Ovary (tissue), 7 donors: ENCODE results near the genes MEAF6 and DNALI1.

DNA sequence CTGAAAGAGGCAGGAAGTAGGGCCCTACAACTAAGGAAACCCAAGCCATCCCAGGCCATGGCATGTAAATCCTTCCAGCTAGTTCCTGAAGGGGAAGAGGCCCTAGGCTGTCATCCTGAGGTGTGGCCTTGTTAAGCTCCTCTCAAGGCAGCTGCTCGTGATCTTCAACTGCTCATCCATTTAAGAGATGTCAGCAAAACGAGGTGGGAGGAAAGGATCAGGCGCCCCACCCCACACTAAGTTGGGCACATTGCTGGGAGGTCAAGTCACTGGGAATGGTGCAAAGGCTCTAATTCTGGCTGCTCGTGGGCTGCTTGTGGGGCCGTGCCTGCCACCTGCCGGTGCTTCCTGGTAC is 12.8 kb downstream of the ZC3H12A start:
- PRO-cap, 7 experiments = no peak in any of the 7 experiments
- RAMPAGE, long total RNA, 2 experiments = no peak in any of the 2 experiments

GRCh38 chr1:37514154-37515416 is at the start of gene MEAF6:
Gene MEAF6, minus strand, starts transcription at chr1:37514766.
- PRO-cap, 7 experiments = peak in 7 of 7 experiments; most common plus-strand start chr1:37514846 (in 3); most common minus-strand start chr1:37514754 (in 6)
- RAMPAGE, long total RNA, 2 experiments = start-site peak on the minus strand in 2 of 2 experiments, at chr1:37514749-37514780 at its widest, 774 to 1,499 reads per replicate

GRCh38 chr1:37556499-37557469 is at the start of gene DNALI1:
Gene DNALI1, plus strand, starts transcription at chr1:37556940.
- PRO-cap, 7 experiments = peak in 7 of 7 experiments; most common plus-strand start chr1:37556980 (in 7); most common minus-strand start chr1:37556813 (in 4)
- RAMPAGE, long total RNA, 2 experiments = start-site peak on the plus strand in 2 of 2 experiments, at chr1:37556944-37557026 at its widest, 272 to 1,736 reads per replicate

DNA sequence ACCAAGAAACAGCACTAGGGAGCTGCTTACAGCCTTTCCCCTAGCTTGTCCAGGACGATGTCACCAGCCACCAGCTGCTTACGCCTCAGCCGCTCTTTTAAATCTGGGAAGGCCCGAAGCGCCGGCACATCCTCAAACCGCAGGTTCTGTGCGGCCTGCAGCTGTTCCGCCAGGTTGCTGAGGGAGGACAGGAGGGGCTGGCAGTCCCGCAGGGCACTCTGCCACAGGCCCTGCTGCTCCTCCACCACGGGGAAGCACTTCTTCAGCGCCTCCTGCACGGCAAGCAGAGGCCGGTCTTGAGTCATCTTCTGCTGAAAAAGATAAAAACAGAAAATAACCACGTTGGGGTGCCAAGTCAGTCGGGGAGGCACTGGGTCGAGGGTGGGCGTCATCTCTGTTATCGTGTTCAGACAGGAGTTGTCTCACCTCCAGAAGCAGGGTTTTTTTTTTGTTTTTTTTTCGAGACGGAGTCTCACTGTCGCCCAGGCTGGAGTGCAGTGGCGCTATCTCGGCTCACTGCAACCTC is 690 bp downstream of the C1orf109 start:
- PRO-cap, 7 experiments = no peak in any of the 7 experiments
- RAMPAGE, long total RNA, 2 experiments = no peak in any of the 2 experiments

DNA sequence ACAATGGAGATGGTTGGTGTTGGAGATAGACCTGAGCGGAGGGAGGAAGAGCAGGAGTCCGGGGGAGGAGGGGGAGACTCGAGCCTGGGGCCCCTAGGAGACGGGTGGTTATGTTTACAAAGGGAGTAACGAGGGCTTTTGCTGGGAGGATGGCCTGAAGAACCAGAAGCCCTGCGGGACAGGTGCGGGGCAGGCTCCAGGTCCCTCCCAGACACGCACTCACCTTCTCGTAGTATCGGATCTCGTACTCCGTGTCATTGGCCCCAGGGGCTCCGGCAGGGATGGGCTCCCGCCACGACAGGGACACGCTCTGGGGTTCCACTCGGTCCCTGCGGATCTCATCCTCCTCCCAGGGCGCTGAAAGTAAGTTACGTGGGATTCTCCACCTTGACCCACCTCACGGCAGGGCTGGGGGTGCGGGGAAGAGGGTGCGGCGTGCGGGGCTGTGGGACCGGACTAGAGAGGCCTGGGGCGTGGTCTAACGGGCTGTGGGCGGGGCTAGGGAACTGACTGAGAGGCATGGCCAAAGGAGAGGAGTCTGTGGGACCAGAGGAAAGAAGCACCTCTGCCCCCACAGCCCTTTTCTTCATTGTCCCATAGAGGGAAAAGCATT is 29.8 kb downstream of the EPHA10 start:
- PRO-cap, 7 experiments = no peak in any of the 7 experiments
- RAMPAGE, long total RNA, 2 experiments = no peak in any of the 2 experiments

DNA sequence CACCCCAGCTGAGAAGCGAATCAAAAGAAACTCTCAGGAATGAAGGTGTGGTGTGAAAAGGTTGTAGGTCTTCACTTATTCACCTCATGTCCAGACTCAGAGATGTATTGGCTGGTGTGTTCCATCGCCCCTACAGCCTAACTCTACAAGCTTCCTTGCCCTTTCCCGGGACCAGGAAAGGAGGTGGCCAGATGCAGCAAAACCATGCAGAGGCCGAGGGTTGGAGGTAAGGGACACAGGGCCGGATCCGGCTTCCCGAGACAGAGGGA is 12.8 kb downstream of the EPHA10 start:
- PRO-cap, 7 experiments = no peak in any of the 7 experiments
- RAMPAGE, long total RNA, 2 experiments = no peak in any of the 2 experiments

DNA sequence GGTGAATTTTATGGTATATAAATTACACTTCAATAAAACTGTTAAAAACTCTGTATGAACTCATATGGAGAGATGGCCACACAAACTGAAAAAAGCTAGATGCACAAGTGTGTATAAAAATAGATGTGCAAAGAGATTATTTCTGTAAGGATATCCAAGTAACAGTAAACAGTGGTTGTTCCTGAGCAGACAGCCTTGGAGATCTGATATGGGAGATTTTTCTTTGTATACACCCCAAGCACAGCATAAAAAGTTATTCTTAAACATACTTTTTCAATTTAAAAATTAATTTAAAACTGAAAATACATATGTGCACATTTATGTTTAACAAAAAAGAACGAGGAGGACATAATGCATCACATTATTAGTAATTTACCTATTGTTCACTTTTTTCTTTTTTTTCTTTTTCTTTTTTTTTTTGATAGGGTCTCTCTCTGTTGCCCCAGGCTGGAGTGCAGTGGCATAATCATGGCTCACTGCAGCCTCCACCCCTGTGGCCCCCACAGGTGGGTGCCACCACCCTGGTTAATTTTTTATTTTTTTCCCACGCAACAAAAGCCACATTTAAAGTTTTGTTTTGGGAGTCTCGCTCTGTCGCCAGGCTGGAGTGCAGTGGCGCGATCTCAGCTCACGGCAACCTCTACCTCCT is 2.2 kb upstream of the SF3A3 start:
- PRO-cap, 7 experiments = no peak in any of the 7 experiments
- RAMPAGE, long total RNA, 2 experiments = no peak in any of the 2 experiments

- PRO-cap, 7 experiments = peak in 5 of 7 experiments; most common plus-strand start chr1:38000939 (in 4); most common minus-strand start chr1:38000881 (in 1)
- RAMPAGE, long total RNA, 2 experiments = no peak in any of the 2 experiments
Observed at GRCh38 chr1:38000818-38001123, 4.5 kb downstream of the FHL3 start.

DNA sequence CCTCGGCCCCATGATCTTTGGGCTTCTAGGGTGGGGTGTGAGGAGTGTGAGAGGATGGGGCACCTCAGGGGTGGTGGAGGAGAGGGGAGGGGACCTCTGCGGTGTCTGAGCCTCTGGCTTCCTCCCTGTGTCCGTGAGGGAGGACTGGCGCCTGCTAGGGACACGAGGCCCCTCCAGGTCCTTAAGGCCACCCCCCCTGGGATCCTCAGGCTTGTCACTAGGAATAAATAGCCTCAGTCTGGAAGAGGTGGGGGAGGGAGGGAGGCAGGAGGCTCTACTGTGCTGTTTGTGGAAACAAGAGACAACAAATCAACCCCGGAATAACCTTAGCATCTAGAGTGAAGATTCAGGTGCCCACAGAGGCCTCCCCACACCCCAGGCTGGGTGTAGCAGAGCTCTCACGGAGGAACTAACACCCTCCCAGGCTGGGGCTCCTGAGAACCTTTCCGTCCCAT is 896 bp upstream of the FHL3 start:
- PRO-cap, 7 experiments = peak in 2 of 7 experiments; most common minus-strand start position 146 of the sequence (in 2)
- RAMPAGE, long total RNA, 2 experiments = no peak in any of the 2 experiments

GRCh38 chr1:38270316-38270930 is 223.8 kb upstream of the POU3F1 start:
- PRO-cap, 7 experiments = no peak in any of the 7 experiments
- RAMPAGE, long total RNA, 2 experiments = no peak in any of the 2 experiments

DNA sequence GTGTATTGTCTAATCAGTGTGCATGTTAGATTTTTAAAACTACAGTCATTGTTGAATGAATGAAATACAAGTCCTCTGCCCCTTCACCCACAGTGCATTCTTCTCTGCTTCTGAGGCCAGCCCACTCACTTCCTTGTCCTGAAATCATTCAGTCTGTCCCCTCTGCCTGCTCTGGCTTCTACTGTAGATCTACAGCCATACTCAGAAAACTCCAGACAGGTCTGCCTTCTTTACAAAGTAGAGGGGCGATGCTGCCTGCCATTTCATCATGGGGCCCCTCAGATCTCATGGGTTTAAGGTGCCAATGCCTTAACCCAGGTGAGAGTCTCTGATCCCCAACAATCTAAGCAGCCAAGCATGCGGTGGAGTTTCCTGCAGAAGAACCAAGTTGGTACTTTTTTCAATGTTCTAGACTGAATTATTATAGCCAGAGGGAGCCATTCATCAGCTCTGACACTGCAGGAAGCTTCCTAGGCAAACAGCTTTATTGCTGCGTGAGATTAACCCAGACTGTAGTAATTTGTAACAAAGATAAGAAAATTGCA is 135.6 kb downstream of the RRAGC start:
- PRO-cap, 7 experiments = no peak in any of the 7 experiments
- RAMPAGE, long total RNA, 2 experiments = no peak in any of the 2 experiments

DNA sequence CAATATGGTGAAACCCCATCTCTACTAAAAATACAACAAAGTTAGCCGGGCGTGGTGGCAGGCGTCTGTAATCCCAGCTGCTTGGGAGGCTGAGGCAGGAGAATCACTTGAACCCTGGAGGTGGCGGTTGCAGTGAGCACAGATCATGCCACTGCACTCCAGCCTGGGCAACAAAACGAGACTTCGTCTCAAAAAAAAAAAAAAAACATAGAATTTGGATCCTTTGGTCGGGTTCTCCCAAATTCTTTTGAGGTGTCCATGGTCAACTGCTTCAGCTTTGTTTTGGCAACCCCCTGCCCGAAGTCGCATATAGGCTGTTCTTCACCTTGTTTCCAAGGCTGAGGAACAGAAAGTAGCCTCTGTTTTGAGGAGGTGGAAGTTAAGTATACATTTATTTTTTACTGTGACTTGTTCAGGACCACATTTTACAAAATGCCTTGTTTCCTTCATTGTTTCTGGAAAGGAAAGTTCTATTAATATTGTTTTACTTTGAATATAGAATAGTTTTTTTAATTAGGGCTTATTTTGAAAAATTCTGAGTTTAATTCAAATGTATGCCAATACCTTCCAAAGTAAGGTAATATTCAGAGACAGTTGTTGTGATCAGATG is 14.1 kb downstream of the AKIRIN1 start:
- PRO-cap, 7 experiments = no peak in any of the 7 experiments
- RAMPAGE, long total RNA, 2 experiments = no peak in any of the 2 experiments

- PRO-cap, 7 experiments = no peak in any of the 7 experiments
- RAMPAGE, long total RNA, 2 experiments = no peak in any of the 2 experiments
Observed at GRCh38 chr1:39047712-39048008, 21.5 kb downstream of the NDUFS5 start.

DNA sequence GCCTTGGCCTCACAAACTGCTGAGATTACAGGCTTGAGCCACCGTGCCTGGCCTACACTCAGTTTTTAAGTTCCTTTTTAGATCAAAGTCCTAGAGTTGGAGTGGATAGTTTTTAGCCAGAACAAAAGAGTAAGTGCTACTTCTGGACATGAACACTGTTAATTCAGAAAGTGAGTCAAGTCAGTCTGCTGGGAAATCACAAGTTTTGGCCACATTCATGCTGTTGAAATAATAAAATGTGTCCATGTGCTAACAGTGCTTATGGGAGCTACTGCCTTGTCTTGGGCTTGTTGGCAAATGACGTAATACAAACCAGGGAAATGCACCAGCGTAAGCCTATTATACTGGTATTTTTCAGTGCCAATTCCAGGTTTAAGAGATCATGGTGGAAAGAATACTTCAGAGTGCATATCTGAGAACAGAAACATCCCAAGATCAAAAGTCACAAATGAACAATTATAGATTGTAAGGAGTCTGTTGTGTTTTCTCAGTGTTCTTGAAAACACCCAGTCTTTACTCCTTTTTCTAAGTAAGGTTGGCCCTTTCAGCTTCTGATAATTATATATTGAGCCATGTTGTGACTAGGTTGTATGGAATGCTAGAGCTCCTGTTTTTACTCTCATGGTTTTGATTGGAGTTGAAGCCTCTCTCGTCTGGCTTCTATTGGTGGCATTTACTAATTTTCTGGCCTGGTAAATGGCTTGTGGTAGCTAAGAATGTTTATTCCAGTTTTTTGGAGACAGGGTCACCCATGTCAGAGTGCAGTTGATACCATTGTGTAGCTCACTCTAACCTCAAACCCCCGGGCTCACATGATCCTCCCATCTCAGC is 84.5 kb downstream of the NDUFS5 start:
- PRO-cap, 7 experiments = no peak in any of the 7 experiments
- RAMPAGE, long total RNA, 2 experiments = no peak in any of the 2 experiments

DNA sequence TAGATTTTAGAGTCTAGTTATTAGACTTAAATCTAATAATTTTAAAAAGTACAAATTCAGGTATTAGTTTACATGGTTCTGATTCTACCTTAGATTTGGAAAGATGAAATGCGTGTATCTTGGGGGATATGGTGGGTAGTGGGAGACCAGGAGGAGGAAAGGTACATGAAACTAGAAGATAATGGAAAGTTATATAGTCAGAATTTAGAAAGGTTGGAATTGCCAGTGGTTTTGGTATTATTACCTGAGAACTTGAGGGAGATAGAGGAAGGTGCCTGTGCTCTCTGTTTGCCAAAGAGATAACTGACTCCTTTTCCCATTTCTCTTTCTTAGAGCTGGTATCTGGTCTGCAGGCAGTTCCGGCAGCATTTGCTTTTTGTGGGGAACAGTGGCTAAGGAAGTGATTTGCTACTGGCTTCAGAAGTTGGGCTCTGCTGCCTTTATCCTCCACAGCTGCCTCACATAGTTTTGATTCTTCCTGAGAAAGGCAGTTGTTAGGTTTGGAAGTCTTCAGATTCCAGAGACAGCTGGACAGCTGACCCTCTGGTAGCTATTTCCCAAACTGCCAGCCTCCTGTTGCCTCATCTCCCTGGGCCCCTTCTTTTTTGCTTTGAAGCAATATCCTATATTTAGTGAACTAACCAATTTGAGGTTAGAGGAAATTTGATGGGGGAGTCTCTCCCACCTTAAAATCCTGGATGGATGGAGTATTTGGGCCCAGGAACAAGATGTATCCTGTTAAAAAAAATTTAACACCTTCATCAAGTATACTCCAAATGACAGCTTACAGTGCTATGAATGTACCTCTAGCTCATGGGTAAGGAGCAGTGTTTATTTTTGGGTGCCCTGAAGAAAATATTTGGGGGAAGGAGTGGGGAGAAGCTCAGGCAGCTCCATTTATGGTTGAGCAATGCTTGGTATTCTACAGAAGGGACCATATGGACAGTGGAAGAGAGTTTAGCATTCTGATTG is 62.5 kb upstream of the MACF1 start:
- PRO-cap, 7 experiments = no peak in any of the 7 experiments
- RAMPAGE, long total RNA, 2 experiments = no peak in any of the 2 experiments

GRCh38 chr1:39183621-39184415 is 20.7 kb upstream of the MACF1 start:
- PRO-cap, 7 experiments = no peak in any of the 7 experiments
- RAMPAGE, long total RNA, 2 experiments = no peak in any of the 2 experiments

DNA sequence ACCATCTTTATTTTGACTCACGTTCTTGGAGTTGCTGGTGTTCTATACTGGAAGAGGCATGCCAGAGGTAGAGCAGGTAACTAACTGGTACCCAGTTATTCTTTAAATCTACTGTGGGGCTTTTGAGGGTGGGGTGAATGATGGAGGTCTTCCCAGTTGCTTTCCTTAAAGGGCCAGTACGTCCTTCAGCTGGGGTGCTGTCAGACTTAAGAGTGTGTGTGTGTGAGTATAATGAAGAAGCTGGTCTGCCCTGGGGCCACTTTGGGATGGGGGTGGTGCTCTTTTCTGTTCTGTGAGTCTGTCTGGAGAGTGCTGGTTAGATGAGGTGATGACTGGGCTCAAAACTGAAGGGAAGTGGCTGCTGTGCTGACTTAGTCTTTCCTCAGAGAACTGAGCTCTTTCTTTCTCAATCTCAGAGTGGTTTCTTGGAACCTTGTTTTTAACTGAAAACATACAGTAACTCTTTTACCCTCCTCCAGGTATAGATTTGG is 606 bp downstream of the MACF1 start:
- PRO-cap, 7 experiments = peak in 4 of 7 experiments; most common plus-strand start position 176 of the sequence (in 2); most common minus-strand start position 115 of the sequence (in 2)
- RAMPAGE, long total RNA, 2 experiments = no peak in any of the 2 experiments

- PRO-cap, 7 experiments = no peak in any of the 7 experiments
- RAMPAGE, long total RNA, 2 experiments = no peak in any of the 2 experiments
Observed at GRCh38 chr1:39268718-39269658, 64.5 kb downstream of the MACF1 start.

DNA sequence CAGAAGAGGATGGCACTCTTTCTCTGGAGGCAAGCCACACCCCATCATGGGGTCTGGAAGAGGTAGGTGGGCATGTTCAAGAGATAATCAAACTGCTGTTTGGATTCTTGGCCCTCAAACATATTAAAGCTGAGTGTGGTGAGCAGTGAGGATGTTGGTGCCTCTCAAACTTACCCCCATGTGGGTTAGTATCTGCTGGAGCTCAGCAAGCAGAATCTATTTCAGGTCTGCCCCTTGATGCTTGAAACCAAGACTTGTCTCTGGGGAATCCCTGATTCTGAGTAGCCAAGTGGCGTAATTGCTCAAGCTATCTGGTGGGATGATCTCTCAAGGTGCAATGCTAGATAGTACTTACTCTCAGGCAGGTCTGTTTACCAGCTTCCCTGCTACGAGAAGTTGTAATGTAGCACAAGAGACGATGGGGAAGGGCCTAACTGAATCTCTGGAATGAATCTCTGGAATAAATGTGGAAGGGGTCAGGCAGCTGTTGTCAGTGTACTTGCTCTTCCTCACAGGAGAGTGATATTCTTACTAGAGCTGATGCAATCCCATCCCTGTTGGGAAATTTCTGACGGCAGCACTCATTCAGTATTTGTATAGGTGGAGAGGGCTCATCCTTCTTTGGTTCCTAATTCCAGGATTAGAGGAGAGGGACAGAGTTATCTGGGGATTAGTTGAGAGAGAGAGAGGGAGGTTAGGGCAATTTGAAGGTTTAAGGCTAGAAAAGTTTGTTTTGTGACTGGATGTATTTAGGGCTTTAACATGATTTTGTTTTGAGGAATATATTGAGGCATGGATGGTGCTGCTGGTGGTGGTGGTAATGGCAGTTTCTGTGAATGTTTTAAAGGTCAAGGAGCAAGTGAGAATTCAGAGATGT is 65.4 kb downstream of the MACF1 start:
- PRO-cap, 7 experiments = peak in 4 of 7 experiments; most common plus-strand start position 670 of the sequence (in 1); most common minus-strand start position 497 of the sequence (in 4)
- RAMPAGE, long total RNA, 2 experiments = no peak in any of the 2 experiments

DNA sequence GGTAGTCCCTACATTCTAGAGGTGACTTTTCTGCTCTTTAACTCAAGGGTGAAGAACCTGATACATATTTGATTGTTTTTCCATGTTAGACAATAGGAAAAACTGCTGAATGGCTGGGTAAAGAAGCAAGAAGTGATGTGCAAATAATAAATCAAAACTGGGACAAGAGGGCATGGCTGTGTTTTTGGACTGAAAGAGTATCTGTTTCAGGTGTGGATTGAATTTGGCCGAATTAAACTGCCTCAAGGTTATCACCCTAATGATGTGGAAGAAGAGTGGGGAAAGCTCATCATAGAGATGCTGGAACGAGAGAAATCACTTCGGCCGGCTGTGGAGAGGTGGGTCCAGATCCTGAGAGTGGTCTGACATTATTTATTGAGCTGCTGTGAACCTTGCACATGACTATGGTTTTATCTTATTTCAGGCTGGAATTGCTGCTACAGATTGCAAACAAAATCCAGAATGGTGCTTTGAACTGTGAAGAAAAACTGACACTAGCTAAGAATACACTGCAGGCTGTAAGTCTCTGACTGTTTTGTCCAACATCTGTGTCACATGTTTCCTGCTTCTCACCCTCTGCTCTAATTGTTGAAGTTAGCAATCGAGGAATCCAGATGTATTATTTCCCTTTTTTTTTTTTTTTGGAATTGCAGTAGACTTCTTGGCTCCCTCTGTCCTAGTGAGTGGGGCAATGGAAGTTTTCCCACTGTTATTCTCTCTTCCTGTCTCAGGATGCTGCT is 80.5 kb downstream of the MACF1 start:
- PRO-cap, 7 experiments = no peak in any of the 7 experiments
- RAMPAGE, long total RNA, 2 experiments = no peak in any of the 2 experiments